Trachea (tissue), 1 donor: ENCODE results near the gene SEPTIN4.

DNA sequence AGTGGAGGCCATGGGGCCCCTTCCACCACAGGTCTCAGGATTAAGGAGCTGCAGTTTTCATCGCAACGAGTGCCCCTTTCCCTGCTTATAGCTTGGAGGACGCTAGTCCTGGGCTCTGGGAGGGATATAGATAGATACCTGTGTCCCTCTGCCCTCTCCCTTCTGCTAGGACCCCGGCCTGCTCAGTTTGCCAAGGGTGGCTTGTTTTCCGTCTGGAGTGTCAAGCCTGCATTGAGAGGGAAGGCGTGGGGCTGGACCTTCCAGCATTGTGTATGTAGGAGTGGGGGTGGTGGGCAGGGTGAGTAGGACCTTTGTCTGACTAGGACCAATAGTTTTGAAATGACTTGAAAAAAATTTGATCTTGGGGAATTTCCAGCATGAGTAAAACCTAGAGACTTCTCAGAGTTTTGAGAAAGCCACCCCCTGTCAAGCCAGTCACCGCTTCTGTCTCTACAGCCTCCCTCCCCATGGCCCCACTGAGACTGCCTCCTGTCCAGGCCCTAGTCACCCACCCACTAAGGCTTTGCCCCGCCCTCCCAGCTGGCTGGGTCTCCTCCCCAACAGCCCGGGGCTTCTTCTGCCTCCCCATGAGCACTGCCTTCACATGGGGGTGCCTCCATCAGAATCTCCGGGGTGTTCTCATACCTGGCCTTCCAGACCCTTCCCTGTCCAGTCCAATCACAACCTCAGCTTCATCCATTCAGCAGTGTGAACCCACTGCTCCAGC is 206.8 kb downstream of the MSI2 start:
- PRO-cap, result no peak

- PRO-cap, result no peak
Measured at GRCh38 chr17:57480437-57480854, 224.1 kb downstream of the MSI2 start.

DNA sequence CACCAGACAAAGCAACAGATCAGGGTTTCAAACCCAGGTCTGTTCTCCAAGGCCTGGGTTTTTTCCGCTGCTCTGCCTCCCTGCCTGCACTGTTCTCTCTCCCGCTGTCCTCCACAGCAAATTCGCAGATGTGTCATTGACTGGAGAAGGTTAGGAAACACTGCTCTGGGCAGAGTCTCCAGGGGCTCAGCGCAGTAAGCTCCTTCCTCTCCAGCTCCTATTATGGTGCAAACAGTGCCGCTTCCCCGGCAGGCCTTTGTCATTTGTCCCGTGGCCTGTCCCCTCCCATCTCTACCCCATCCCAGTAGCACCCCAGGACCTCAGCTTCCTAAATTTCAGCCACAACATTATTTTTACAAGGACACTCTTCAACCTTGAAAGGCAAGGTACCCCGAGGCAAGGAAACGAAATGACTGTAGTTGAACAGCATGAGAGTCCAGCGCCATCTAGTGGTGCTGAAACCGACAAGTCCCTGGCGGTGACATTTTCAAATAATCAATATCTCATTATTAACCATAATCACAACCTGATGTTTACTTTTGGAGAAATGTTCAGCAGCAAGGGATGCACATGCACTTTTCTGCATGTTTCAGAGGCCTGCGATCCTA is 16.7 kb downstream of the MRPS23 start:
- PRO-cap, result unidirectional peak, minus-strand start at position 124 of the sequence

DNA sequence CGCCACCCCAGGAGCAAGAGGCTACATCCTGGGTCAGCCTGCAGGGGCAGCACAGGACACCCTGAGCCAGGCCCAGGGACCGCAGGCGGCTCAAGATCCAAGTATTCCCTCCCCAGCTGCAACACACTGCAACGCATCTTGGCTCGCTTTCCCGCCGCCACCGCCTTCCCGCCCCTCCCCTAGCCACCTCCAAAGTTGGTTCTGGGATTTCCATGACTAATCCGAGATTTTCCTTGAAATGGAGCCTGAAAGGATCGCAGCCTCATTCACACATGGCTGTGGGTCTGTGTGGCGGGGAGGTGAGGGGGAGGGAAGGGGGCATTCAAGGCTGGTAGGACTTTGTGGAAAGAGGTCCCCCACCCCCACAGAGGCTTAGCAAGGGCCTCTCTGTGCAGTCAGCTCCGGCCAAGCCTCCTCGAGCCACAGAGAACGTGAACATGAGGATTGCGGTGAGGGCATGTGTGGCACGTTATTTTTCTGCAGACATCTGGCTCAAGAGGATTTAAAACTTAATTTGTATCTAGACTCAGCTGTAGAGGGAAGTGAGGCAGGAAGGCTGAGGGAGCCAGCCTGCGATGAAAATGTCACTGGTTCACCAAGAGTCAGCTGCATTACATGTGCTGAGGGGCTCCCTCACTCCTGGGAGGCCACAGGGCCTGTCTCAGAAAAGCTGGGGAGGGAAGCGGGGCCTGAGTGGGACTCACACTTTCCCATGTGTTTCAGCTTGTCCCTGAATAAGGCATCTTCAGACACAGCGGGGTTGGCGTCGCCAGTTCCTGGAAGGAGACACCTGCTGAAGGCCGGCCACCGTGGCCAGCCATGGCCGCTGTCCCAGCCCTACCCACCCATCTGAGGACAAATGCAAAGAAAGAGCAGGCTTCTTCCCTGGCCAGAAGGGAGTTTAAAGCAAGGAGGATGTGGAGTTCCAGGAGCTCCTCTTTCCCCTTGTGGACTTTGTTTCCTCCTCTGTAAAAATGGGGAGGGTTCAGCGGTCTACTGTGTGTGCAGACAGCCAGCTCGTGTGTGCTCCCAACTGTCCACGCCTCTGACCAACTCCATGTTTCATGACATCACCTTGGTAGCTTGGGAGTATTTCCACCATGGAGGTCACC is 18.9 kb upstream of the MRPS23 start:
- PRO-cap, result bidirectional peak, plus-strand start at position 224 of the sequence, minus-strand start at position 123 of the sequence

- PRO-cap, result no peak
Measured at GRCh38 chr17:57935885-57936478, 19.2 kb downstream of the CUEDC1 start.

GRCh38 chr17:57943059-57943519 is 12.1 kb downstream of the CUEDC1 start:
- PRO-cap, result unidirectional peak, minus-strand start at chr17:57943310

- PRO-cap, result no peak
Measured at GRCh38 chr17:57955526-57956438, 570 bp upstream of the CUEDC1 start.

GRCh38 chr17:57986738-57987427 is 1.2 kb downstream of the VEZF1 start:
- PRO-cap, result bidirectional peak, plus-strand start at chr17:57986929, minus-strand start at chr17:57986843; bidirectional peak, plus-strand start at chr17:57987321, minus-strand start at chr17:57987284; unidirectional peak, plus-strand start at chr17:57987321

DNA sequence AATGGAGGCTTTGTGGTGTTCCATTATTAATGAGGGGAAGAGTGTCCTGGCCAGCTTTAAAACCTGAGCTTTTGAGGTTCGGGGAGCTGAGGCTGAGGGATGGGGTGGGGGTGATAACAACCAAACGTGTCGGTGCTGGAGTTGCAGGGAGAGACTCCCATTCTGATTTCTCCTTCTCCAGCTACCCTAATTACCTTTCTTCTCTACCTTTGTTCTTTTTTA is 5.6 kb downstream of the DYNLL2 start:
- PRO-cap, result no peak

DNA sequence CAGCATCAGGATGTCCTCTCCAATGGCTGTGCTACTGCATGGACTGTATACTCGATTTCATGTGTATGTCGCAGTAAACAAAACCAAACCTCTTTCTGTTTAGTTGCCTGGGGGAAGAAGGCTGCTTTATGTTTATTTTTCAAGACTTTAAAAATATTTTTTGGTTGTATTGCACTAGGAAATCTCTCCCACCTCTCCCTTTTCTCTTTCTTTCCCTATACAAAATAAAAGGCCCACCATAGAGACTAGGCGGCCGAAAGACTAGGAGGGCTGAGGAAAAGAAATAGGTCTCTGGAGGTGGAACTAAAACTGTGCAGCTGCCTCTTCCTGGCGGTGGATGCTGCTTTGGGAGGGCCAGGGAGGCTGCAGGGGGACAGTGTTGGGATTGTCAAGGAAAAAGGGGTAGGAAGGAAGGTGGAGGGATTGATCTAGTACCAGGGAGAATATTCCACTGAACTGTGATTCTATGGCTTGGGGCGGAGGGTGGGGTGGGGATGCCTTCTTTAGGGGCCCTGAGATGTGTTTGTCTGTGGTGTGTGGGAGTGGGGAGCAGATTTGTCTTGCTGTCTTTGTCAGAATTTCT is 6.2 kb downstream of the DYNLL2 start:
- PRO-cap, result no peak

GRCh38 chr17:58089942-58090885 is 7.0 kb downstream of the DYNLL2 start:
- PRO-cap, result no peak

- PRO-cap, result no peak
Measured at GRCh38 chr17:58092402-58093418, 9.5 kb downstream of the DYNLL2 start.

DNA sequence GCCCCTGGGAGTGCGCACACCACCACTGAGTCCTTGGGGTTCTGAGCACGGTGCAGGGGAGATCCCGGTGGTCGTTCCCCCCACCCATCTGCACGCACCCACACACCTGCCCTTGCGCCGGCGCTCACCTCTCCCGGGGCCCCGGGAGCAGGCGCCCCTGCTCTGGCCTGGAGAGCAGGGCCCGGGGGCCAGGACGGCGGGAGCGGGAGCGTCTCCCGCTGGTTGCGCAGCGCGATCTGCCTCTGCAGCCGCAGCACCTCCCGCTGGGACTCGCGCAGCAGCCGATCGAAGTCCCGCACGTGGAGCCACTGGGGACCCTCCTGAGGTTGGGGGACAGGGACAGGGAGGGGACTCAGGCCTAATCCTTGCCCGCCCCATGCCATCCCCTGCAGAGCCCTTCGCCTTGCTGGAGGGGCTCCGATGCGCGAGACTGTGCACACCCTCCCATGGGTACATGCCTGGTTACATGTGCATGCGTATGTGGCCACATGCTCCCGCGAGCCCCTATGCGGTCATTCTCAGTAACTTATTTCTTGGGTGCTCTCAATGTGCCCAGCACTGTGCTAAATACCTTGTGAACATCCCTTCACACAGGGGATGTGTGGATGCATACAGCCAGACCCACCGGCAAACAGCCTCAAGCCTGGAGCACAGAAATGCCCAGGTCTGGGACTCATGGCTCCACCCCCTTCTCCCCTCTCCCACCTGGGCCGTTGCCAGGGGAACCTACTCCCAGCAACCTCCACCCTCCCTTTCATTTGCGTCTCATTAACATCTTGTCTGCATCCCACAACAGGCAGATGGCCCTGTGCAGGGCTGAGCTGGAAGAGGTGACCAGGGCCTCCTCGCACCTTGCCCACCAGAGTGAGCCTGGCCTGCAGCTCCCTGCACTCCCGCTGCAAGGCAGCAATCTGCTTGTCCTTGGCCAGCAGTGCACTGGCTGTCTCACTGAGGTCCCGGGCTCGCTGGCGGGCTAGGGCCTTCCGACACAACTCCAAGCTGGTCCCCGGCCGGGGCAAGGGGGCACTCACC is 3.6 kb downstream of the TSPOAP1 start:
- PRO-cap, result no peak

DNA sequence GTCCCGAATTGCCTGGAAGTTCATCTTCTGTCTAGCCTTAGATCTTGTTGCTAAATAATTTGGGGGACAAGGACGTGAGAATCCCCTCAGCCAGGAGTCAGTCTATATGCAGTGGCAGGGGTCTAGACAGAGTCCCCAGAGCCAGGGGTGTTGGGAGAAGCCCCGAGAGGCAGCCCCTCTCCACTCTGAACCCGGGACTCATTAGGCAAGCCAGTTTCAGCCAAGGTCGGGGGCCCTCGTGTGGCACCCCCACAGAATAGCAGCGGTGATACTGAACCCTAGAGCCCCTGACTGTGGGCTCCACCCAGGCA is 695 bp upstream of the TSPOAP1 start:
- PRO-cap, result no peak

DNA sequence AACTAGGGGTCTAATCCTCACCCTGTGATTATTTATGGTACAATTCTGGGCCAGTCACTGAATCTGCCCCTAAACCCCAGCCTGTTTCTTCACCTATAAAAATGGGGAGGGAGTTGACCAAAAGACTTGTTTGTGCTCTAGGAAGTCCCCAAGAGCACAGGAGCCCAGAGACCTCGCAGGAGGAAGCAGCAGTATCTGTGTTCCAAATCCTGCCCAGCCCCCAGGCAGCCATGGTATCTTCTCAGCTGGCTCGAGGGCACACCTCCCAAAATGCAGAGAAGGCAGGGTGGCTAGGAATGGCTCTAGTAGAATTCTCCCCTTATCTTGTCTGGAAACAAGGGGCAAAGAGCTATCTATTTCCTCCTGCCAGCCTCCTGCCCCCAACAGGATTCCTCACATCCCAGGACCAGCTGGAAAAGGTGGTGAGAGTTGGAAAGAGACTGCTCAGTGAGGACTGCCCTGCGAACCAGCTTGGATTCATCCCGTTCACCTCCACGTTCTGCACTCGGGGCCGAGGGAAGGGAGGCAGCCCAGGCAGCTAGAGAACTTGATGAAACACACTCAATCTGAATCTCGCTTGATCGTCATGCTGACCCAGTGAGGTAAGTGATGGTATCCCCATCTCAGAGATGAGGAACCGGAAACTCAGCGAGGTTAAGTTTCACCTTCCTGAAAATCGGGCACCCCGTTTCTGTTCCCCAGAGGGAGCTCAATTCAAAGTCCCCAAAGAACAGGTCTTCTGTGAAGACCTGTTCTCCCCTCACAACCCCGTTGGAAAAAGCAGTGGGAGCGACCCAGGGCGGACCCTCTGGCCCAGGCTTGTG is 8.7 kb upstream of the TSPOAP1 start:
- PRO-cap, result no peak

- PRO-cap, result no peak
Measured at GRCh38 chr17:58382765-58383197, 30.8 kb upstream of the SUPT4H1 start.

GRCh38 chr17:58513156-58513918 is 1.1 kb downstream of the MTMR4 start:
- PRO-cap, result no peak

GRCh38 chr17:58544039-58544597 is at the start of gene SEPTIN4:
TSS of gene SEPTIN4 (minus strand) at chr17:58544328.
- PRO-cap, result no peak

DNA sequence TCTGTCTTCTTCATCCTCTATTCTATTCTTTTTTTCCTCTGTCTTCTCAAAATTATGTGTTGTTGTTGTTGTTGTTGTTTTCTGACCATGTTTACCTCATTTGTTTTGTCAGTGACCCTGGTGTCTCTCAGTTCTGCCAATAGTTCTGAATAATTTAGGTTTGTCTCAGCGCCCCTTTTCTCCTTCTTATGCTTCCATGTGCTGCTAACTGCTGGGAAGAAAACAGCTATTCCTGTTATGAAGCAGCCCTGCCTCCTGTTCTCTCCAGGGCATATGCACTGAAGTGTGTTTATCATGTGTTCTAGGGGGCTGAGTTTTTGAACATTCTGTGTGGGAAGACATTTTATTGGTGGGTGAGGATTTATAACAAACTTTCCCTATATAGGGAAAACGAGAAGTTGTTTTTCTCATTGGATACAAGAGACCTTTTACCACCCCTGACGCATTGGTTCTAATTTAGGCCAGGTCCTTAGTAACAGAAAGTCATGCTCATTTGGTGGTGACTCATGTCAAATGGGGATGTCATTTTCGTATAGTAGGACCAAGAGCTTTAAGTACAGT is 135.7 kb downstream of the TRIM37 start:
- PRO-cap, result no peak

DNA sequence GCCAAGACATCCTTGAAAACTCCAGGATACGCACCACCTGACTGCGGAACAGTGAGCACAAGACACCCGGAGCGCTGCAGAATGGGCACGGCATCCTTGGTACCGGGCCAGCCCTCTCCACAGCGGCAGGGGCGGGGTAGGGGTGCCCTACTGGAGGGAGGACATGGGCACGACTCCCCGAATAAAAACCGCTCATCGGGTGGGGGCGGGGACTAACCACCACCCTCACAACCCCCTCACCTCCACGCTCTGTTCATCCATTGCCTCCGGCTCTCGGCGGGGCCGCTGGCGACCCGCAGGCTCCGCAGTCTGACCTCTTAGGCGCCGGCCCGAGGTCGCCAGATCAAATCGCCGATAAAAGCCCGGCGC is 495 bp downstream of the TRIM37 start:
- PRO-cap, result no peak